Natural killer cell (primary cell): ENCODE measurements around the genes COQ3 and CCNC.

DNA sequence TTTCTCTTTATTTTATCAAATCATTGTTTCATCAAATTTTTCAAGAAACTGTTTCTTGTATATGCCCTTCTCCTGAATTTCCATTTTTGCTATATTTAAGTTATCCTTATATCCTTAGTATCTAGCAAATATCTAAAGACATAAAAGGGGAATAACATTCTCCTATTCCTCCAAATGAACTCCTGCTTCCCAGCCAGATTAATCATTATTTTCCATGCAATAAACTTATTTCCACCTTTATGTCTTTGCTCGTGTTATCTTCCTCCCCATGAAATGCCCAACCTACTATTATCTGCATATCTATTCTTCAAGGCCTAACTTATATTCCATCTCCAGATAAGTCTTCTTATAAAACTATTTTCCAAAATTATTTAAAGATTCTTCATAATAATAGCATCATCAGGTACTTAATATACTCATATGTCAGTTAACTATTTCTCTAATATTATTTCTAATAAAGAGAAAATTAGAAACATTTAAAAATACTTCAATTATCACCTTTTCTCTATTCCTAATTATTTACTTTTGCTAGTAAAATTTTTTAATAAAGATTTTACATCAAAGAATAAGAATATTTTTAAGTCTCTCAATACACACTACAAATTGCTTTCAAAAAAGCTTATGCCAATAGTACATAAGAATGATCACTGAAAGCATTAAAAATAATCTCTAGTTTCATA, 29.4 kb downstream of the FBXL4 start:
- PRO-cap, result no peak

DNA sequence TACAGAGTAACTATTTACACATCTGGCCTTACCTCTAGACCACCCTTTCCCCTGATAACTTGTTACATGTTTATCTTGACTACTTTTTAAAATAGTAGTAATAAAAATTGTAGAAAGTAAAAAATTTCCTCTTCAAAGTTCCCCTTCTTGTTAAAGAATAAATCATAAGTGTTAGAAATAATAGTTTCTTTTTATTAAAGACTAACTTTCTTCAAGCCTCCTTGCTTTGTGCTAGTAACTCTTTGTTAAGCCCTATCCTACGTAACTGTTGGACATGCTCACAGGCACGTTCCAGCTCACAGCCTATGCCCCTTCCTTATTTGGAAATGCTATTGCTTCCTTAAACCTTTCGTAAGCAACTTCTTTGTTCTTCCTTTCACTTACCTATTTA, 14.3 kb downstream of the FAXC start:
- PRO-cap, result no peak

DNA sequence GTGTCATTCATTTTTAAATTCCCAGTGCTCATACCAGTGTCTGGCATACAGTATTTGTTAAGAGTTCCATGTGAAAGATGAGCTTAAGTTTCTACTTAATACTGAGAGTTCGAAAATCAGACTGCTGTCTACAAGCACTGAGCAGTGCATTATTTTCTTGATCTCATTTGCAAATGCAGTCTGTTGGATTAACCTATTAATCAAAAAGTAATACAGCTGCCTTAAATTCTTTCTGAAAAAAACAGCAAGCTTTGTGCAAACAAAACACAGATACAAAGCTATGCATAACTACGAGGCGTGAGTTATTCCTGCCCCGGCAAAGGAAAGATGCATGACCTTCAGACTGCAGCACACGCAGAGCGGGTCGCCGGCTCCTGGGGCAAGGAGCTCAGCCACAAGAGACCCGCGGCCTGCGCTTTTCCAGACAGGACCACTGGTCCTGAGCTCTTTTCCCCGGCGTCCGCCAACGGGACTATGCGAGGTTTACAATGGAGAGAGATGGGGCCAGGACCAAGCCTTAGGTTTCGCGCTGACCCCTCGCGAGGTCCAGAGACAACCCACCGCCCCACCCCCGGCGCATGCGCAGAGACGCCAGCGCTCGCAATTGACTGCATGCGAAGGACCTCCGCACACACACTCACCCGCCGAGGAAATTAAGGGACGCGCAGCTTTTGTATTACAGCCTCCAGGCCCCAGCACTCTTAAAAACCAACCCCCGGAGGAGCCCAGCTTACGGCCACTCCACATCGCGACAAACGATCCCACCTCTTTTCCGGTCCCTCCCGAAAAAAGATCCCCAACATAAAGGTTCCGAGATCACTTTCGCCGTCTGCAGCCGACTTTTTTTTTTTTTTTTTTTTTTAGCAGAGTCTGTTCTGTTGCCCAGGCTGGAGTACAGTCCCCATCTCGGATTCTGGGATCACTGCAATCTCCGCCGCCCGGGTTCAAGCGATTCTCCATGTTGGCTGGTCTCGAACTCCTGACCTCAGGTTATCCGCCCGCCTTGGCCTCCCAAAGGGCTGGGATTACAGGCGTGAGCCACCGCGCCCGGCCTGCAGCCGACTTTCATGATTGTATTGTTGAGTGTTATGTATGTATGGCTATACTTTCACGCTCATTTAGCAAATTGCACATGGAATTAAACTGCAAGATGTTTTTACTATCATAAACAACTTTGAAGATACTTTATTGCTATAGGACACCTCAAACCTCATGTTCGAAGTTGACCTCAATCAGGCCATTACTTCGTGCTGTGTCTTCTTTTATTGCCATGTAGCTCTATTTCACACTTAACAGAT, at the start of gene COQ3:
COQ3 (minus strand) TSS at position 763 of the 1,298 bp plus-strand sequence.
- PRO-cap, result unidirectional peak, plus-strand start at position 355 of the sequence; unidirectional peak, plus-strand start at position 634 of the sequence; unidirectional peak, minus-strand start at position 703 of the sequence

GRCh38 chr6:99424429-99425157, 515 bp downstream of the PNISR start:
- PRO-cap, result unidirectional peak, plus-strand start at chr6:99424919; bidirectional peak, plus-strand start at chr6:99425080, minus-strand start at chr6:99425087

DNA sequence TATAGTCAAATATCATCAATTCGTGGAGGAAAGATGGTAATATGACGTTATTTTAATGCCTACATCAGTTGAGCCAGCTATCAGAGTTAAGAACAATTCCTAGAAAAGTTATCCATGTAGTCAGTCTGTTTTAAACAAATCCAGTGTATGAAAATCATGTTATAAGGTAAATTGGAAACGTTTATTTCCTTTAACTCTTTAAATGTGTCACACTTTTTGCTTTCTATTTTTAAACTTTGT, 323 bp upstream of the TSTD3 start:
- PRO-cap, result no peak

DNA sequence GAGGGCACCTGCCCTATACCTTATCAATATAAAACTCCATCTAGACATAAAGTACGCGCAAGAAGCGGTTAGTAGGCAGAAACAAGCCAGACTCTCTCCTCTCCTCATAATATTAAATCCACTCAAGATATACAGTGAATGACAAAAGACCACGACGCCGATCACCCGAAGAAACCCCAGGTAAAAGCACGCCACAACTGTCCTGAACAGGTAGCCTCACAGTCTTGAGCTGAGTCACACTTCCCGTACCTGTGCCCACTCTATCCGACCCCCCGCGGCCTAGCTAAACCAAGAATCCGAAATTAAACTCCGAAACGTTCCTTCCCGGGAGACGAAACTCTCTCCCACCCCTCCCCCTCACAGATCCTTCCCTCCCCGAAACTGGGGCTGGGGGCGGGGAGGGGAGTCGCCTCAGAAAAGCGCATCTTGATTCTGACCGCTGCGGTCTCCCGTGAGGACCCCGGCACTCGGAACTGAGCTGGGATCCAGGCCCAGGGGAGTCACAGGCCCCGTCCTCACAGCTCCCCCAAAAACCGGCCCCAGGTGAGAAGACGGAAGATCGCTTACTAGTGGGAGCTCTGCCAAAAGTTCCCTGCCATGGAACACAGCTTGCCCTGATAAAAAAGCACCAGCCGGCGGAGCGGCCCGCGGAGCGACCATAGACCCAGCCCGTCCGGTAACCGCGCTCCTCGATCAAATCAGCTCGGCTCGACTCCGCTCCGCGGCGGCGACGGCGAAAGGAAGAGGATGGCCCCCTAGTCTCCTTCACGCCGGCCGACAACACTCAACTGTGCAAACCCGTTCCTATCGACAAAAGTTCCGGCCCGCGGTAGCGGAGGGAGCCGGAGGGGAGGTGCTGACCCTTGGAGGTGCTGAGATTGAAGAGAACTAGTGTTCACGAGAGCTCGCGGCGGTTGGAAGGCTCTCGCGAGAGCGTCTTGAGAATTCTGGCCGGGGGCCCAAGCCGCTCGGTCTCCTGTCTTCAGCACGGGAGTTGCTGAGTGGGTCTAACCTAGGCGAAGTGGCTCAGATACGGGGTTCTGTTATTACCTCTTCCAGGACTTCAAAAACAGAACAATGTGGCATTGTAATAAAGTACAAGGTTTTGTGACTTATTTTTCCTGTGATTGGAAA, at the start of gene CCNC:
CCNC (minus strand) TSS at position 732 of the 1,134 bp plus-strand sequence.
- PRO-cap, result bidirectional peak, plus-strand start at position 979 of the sequence, minus-strand start at position 790 of the sequence

- PRO-cap, result no peak
Observed at GRCh38 chr6:99993212-99993466, 884 bp downstream of the MCHR2 start.

- PRO-cap, result no peak
Observed at GRCh38 chr6:100182044-100182483, 188.0 kb upstream of the MCHR2 start.

DNA sequence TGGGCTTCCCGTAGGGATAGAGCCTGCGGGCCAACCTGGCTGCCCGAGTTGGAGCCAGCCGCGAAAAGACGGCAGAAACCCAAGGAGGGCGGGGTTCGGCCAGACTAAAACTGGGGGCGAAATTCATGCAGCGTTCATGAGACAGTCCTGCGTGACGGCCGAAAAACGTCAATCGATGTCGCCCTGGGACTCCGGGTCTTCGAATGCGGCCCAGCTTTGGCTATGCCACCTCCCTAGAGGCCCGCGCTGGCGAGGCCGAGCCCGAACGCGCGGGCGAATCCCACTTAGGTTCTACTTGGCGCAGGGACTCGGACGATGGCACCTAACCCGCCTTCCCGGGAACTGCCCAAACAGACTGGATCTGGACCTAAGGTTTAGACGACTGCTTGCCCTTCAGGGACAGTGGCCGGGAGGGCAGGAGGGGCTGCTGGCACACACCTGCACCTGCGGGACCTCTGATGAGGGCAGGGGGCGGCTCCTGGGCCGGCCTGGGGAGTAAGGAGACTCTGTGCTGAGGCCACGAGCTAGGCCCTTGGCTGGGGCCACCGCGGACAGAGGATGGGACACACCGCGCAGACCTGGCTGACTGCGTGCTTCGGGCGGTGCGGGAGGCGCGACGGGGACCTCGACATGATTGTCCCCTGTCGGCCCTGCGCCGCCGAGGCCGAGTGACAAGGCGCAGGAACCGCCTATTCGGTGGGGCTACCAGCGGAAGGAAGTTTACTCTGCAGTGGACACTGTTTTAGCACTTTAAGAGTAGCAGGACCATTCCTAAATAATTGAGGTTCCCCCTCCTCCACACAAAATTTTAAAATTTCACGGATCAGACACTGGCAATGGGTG, 6.4 kb downstream of the SIM1 start:
- PRO-cap, result no peak

- PRO-cap, result no peak
Observed at GRCh38 chr6:100487602-100487881, 22.8 kb upstream of the SIM1 start.

- PRO-cap, result no peak
Observed at GRCh38 chr6:100847981-100848888, 32.9 kb downstream of the ASCC3 start.

DNA sequence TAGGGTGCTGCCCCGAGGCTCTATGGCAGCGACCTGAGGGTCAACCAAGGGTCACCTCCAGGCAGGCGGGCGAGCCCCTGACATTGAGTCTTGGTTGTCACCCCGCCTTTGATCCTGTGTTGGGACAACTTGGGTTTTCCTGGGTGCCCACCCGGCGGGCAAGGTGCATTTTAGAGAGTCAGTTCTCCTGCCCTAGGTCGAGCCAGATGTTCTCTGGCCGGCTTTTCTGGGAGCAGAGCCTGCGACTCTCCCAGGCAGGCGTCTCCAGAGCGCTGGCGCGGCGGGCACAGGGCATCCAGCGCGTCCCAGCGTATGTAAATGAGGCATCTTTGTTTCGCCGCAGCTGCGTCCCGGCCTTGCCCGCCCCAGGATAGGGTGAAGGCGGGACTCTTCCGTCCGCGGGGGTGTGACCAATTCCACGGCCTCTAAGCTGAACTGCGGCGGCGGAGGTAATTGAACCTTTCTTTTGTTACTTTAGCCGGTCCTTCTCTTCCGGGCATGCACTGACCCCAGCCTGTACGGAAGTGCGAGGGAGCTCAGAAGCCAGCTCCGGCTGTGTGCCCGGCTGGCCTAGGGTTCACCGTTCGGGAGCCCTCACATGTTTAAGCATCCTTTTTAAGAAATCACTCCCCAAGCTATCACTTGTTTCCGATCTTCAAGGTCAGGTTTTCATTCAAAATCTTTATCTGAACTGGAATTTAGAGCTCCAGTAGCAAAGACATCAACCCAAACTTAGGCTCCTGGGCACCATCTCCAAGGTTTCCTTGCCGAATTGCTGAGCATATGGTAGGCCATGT, 9.2 kb downstream of the GRIK2 start:
- PRO-cap, result no peak

- PRO-cap, result no peak
Observed at GRCh38 chr6:102190691-102191159, 797.2 kb downstream of the GRIK2 start.

- PRO-cap, result no peak
Observed at GRCh38 chr6:104940794-104941818, 15.8 kb upstream of the LIN28B start.

- PRO-cap, result no peak
Observed at GRCh38 chr6:105161435-105161900, 18.3 kb downstream of the POPDC3 start.

DNA sequence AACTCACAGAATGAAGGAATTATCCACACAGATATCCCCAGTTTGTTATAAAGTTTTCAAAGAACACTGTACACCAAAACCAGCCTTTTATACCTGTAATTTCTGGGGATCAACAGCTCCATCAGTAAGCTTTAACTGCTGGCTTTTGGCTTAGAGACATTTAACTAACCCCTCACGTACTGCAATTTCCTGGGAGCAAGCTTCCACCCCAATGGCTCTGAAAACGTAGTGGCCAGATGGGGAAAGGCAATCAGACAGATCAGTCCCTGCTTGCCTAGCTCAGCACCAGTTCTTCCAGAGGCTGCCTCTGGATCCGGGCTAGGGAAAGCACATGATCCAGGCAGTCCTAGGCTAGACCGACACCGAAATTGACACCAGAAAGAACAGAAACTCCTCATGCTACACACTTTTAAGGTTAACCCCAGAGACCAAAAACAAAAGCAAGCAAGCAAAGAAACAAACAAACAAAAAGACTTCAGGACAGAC, 13.4 kb downstream of the PREP start:
- PRO-cap, result no peak

DNA sequence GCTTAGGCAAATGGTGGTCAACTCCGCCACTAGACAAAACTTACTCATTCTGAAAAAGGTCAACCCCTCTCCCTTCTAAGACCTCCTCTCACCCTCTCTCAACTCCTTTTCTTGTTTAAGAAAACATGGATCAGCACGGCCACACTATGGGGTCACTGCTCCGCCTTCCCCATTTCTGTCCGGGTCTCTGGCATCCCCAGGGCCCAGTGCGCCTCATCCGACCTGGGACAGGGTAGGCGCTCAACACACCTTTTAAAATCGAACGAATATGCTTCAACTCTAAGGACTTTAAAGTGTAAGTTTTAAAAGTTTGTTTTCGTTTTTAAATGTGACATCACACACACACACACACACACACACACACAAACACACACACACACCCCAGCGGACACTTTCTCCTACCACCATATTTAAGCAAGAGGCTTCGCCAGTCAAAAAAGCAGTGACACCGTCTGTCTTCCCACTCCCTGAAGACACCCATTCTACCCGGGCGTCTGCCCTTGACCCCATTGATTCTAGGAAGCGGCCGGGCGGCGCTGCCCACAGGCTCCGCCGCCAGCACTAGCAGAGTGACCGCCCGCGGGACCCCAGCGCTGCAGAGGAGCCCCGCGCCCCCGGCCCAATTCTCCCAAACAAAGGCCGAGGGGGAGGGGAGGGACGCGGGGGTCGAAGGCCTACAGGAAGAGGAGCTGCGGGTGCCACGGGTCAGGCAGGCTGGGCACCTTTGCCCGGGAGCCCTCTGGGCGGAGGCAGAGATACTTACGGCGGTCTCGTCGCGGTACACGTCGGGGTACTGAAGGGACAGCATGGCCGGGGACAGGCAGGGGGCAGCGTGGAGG, 579 bp downstream of the PREP start:
- PRO-cap, result no peak

DNA sequence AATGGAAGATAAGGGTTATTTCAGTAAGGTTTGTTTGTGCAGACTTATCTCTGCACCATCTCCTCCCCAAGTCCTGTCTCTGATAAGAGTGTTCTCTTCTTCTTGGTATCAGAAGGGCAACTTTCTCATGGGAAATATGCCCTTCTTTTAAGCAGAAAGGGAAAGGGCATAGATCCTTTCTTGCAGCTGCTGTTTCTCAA, 51.9 kb upstream of the PREP start:
- PRO-cap, result no peak

DNA sequence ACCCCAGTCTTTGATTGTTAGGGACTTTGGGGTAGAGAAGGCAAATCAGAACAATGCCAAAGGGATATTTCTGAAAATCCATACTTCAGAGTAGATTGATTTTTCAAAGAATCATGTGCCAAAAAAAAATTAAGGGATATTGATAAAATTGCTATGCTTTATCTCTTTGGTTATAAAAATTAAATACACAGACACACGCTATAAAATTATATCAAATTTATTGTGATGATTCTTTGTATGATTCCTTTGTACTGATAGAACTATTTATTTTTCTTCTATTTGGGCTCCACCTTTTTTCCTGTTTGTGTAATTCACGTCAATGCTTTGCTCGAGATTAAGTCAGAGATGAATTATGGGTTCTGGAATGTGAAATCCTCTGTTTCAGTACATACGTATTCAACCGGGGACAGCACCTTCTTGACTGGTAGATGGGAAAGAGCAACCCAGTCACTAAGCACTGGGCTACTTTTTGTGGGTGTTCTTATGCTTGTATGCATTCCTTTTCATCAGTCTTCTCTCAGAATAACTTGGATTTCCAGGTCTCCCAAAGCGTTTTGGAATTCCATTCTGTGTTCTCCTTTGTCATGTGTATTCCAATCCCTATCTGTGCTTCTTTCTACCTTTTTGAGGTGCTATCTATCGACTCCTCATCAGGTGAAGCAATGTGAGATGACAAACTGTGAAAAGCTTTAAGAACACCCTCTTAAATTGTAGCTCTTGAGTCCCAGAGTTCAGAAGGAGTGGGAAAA, 197.4 kb upstream of the PREP start:
- PRO-cap, result no peak

DNA sequence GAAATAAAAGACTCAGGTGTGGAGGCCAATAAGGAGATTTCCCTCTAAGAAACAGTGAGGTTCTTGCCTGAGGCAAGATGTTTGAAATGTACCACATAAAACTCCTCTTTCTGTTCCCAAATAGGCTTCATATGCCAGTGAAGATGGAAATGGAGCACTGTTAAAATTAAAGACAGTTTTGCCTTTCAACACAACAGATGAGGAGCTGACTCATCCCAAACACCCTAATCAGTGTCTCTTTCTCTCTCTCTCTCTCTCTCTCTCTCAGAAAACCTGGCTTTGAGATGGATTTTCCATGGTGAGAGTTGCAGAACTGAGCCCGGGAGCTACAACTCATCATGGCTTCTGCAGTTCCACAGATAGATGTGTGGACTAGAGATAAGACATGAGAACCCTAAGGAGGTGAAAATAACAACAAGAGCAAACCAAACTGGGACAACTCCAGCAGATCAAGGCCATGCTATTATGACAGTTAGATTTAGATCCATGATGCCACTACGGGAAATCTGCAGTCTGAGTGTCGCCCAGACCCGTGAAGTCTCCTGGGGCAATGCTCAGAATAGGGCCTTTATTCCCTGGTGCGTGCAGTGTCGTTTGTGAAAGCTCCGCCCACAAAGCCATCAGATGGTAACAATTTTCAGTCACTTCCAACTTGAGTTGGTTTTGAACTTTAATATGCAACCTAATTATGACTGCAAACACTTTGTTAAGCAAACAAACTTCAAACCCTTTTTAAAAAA, 338.1 kb upstream of the PREP start:
- PRO-cap, result no peak